ENCODE measurements around the genes CENPX, LRRC45 and SECTM1.

DNA sequence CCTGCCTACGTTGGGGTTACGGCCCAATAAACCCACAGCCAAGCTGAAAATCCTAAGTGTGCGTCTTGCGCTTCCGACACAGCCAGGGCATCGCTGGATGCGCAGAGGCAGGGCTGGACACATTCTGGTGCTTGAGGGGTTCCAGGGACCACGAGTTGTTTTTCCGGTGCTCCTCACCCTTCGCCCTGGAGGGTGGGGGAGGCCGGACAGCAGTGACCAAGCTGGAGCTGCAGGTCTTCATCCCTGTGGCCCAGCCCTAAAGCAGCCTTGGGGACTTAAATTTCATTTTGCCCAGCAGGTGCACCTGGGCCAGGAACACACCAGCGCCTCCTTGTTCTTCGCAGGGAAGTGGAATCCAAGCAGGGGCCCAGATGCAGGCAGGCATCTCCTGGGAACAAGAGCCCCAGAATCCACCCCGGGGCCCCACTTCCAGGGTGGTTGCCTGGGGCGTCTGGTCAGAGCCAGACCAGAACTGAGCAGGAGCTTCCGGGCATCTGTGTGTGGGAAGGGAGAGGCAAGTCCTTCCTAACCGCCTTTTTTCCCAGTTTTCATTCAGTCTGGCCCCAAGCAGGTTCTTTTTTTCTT lies 925 bp upstream of the SLC25A10 start:
- RRBS = 3% methylated on average over 3 of the region's 17 CpGs

- RRBS = no CpG with 5 or more reads among the region's 15 CpGs
Observed at GRCh38 chr17:81822482-81823266, 10.4 kb downstream of the MCRIP1 start.

GRCh38 chr17:81856275-81856723 lies 4.0 kb downstream of the P4HB start:
- RRBS = no CpG with 5 or more reads among the region's 12 CpGs

DNA sequence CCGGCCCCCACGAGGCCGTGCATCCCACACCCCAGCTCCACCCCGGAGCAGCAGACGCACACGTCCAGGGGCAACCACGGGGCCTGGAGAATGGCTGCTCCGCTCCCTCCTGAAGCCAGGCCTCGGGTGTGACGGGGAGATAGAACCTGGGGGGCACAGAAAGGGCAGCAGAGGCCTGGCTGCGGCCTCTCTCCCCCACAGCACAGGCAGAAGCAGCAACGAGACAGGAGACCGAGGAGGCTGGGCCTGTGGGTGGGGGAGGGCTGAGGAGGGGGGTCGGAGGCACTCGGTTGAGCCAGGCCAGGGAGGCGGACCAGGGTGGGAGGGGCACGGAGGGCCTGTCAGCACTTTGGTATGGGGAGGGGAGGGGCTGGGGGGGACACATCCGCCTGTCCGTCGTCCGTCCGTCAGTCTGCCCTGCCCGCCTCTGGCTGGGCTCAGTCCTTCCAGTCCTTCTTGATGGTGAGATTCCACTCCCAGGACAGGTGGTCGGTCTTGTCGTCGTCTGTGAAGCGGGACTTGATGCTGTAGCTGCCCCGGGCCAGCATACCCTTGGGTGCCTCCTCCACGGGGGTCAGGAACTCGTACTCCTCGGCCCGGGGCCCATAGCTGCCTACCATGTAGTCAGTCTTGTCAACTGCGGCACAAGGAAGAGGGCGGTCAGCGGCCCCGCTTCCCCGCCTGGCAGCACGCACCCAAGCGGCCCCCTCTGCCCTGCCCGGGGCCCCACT lies 2.5 kb downstream of the ARHGDIA start:
- RRBS = 46% methylated on average over 10 of the region's 40 CpGs

DNA sequence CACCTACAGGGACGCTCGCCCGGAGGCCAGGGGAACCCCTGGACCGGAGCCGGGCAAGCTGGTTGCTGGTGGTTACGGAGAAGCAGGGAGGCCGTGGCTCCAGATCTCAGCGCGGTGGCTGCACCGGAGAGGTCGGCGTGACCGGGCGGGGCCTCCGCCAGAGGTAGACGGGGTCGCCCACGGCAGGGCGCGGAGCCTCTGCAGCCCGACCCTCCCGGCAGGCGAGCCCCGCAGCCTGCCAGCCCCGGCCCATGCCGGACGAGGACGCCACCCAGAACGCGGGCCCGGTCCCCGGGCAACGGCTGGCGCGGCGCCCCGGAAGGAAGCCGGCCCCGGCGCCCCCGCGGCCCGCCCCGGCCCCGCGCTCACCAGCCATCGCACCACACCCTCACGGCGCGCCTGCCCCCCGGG lies 296 bp downstream of the PCYT2 start:
- RRBS = under 1% methylated on average over 26 of the region's 51 CpGs

GRCh38 chr17:81959689-81960766 lies 959 bp downstream of the NOTUM start:
- RRBS = 1% methylated on average over 106 of the region's 150 CpGs

- RRBS = no CpG with 5 or more reads among the region's 44 CpGs
Observed at GRCh38 chr17:81967230-81968575, 6.7 kb upstream of the NOTUM start.

- RRBS = 1% methylated on average over 23 of the region's 39 CpGs
Observed at GRCh38 chr17:82022772-82023156, at the start of gene CENPX. Gene CENPX, minus strand, starts transcription at chr17:82022878.

- RRBS = 2% methylated on average over 13 of the region's 73 CpGs
Observed at GRCh38 chr17:82023157-82024037, at the start of gene LRRC45. Gene LRRC45, plus strand, starts transcription at chr17:82023305.

- RRBS = 92% methylated on average over 3 of the region's 24 CpGs
Observed at GRCh38 chr17:82024906-82025539, 1.9 kb downstream of the LRRC45 start.

DNA sequence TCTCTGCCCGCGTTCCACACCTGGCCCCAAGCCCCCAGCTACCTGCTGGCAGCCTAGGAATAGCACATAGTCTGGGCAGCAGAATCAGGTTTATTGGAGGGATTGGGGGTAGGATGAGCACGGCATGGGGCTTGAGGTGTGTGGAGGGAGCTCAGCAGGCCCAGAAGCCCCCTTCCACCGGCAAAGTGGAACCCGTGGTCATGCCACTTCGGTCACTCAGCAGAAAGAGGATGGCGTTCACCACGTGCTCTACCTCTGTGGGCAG lies 1.8 kb downstream of the DCXR start:
- RRBS = no CpG with 5 or more reads among the region's 8 CpGs

- RRBS = 73% methylated on average over 4 of the region's 33 CpGs
Observed at GRCh38 chr17:82096032-82096857, 1.8 kb downstream of the FASN start.

DNA sequence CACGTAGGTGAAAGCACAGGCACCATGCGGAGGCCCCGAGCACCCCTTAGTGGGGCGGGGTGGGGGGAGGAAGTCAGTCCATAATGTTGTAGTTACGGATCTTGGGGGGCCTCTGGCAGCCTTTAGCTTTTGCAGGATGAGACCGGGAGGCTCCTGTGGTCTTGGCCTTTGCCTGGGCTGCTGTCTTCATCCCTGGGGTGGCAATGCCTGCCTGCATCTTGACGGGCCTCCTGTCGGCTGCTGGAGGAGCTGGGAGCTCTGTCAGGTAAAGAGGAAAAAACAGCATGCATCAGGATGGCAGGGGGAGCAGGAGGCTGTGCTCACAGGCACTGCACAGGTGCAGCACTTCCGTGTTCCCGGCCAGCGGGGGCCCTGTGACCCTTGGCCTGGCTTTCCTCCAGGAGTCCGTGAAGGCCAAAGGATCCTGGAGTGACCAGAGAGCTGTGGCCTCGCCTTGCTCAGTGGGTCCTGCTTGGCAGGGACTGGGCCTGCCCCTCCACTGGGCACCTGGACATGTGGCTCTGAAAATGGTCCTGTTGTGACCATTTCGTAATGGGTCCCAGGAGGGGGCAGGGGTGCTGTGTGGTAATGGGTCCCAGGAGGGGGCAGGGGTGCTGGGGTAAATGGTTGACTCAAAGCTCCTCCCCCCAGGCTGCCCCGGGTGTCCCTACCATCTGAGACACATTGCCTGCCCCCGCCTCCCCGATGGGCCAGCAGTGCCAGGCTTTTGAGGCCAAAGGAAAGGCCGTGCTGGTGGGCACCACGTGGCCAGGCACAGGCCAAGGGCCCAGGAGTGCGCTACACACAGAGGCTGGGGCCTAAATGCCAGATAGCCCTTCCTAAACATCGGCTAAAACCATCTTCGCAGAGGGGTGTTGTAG lies 3.8 kb upstream of the FASN start:
- RRBS = no CpG with 5 or more reads among the region's 22 CpGs

DNA sequence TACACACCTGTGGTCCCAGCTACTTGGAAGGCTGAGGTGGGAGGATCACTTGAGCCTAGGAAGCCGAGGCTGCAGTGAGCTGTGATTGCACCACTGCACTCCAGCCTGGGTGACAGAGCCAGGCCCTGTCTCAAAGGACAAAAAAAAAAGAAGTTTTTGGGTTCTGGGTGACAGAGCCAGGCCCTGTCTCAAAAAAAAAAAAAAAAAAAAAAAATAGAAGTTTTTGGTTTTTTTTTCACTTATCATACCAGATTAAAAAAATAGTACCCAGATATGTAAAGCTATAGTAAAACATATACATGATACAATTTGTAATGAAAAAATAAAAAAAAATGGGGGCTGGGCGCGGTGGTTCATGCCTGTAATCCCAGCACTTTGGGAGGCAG lies 35.2 kb upstream of the FASN start:
- RRBS = no CpG with 5 or more reads among the region's 3 CpGs

- RRBS = no CpG with 5 or more reads among the region's 22 CpGs
Observed at GRCh38 chr17:82256048-82257226, 17.1 kb downstream of the CSNK1D start.

DNA sequence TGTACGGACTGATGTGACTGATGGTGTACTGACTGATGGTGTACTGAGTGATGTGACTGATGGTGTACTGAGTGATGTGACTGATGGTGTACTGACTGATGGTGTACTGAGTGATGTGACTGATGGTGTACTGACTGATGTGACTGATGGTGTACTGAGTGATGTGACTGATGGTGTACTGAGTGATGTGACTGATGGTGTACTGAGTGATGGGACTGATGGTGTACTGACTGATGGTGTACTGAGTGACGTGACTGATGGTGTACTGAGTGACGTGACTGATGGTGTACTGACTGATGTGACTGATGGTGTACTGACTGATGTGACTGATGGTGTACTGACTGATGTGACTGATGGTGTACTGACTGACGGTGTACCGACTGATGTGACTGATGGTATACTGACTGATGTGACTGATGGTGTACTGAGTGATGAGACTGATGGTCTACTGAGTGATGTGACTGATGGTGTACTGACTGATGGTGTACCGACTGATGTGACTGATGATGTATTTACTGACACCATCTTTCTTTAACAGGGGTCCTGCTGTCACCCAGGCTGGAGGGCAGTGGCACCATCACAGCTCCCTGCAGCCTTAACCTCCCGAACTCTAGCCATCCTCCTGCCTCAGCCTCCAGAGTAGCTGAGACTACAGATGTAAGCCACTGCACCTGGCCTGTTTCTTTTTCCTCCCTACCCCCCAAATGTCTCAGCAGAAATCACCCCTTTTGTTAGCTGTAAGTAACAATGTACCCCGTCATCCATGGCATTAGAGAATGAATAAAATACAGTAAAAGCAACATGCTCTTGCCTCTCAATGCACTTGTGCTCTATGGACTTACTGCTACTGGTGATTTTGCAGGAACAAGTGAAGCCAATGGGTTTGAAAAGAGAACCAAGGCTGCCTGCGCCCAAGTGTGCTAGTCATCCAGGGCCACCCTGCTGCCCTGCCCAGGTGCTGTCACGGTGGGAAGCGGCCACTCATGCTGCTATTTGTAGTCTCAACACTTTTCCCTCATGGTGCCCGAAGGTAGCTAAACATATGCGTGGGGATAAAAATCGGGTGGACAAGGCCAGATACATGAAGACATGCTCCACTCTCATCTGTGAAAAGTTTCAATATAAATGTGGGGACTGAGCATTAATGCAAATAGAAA lies 12.8 kb downstream of the CSNK1D start:
- RRBS = no CpG with 5 or more reads among the region's 14 CpGs

- RRBS = 6% methylated on average over 4 of the region's 13 CpGs
Observed at GRCh38 chr17:82300839-82301139, 16.6 kb downstream of the CD7 start.

DNA sequence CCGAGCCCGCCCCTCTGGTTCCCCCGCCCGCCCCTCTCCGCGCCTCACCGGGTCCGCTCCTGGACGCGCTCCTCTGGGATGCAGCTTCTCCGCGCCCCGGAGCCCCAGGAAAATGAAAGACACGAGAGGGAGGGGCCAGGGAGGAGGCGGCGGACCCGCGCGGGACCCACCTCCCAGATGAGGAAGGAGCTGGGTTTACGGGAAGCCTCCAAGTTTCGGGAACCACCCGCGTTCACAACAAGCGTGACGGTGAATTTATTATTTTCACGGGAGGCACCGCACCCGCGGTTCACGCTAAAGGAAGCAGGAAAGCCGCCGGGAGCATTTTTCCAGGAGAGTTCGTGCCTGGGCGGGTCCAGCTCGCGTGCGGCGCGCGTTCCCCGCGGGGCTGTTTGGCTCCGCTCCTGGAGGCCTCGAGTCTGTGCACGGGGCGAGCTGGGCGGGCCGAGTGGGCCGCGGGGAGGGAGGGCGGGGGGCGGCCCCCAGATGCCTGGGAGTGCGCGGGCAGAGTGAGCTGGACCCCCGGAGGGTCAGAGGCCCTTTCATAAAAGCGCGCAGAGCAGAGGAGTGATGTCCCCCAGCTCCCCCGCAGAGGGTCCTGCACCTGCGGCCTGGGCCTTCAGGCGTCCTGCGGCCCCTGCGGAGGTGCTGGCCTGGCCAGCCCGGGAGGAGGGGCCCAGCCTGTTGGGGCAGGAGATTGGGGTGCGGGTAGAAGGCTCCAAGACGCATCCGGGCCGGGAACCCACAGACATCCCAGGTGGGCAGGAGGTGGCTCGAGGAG lies at the start of gene SECTM1:
Gene SECTM1, minus strand, starts transcription at position 115 of the 781 bp plus-strand sequence.
- RRBS = 36% methylated on average over 12 of the region's 68 CpGs

GRCh38 chr17:82384535-82385138 lies 13.1 kb downstream of the UTS2R start:
- RRBS = 63% methylated on average over 3 of the region's 24 CpGs

DNA sequence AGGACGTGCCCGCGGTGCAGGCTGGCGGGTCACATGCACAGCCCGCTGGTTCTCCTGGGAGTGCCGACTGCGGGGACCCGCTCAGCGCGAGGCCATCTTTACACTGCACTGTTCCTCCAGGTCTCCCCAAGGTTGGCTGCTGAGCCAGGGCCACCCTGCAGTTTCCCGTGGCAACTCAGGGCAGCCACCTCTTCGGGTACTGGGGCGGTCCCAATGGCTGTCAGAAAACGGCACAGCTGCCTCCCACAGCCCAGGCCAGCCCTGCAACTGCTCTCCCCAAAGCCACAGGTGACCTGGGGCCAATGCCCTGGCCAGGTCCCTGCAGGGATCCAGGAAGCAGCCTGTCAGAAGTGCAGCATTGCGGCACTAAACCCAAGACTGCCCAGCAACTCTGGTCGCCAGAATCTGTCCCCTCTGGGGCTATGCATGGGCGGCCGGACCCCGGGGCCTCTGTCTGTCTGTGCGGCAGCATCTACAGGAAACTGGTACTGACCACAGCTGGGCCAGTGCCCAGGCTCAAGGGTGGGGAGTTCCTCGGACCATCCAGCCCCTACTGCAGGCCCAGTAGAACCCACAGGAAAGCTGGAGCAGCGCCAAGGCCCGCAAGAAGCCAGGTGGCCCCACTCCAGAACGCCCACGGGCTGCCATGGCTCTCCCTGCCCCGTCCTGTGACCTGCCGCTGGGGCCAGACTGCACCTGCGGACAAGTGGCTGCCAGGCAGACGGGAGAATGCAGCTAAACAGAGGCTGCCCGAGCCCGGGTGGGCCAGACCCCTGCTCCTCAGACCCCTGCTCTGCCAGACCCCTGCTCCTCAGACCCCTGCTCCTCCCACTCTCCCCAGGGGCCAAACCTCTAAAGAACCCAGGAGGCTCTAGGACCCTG lies 5.5 kb downstream of the CYBC1 start:
- RRBS = no CpG with 5 or more reads among the region's 31 CpGs

Data from retinal pigment epithelial cell (primary cell).